Heart right ventricle (tissue), 2 donors: ENCODE data around the gene DBH.

DNA sequence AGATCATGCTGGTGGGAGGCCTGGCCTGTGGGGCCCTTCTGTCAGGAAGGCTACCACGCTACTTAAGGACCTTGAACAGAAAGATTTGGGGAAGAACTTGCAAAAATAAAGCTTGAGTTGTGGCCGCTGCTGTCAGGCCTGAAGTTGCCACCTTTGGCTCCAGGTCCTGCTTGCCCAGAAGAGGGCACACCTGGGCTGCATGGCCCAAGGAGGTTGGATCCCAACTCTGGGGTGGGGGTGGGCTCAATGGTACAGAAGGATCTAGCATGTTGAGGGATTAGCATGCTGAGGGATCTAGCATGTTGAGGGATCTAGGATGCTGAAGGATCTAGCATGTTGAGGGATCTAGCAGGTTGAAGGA is 20.9 kb downstream of the FAM163B start:
- PRO-cap, 2 experiments = no peak in any of the 2 experiments

GRCh38 chr9:133602131-133602680 is 7.0 kb downstream of the FAM163B start:
- PRO-cap, 2 experiments = no peak in any of the 2 experiments

DNA sequence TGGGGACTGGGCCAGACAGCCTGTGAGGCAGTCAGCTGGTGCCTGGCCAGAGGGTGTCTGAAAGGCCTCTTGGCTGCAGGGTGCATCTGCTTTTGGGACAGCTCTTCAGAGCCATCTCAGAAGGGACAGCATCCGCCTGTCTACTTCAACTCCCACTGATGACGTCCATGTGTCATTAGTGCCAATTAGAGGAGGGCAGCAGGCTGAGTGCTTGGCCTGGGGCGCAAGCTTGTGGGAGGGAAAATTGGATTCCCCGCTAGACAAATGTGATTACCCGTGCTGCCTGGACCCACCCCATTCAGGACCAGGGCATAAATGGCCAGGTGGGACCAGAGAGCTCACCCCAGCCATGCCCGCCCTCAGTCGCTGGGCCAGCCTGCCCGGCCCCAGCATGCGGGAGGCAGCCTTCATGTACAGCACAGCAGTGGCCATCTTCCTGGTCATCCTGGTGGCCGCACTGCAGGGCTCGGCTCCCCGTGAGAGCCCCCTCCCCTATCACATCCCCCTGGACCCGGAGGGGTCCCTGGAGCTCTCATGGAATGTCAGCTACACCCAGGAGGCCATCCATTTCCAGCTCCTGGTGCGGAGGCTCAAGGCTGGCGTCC is at the start of gene DBH:
TSS of gene DBH (plus strand) at position 341 of the 605 bp plus-strand sequence.
- PRO-cap, 2 experiments = no peak in any of the 2 experiments

- PRO-cap, 2 experiments = no peak in any of the 2 experiments
Measured at GRCh38 chr9:133788185-133788817, 50.1 kb upstream of the SARDH start.

GRCh38 chr9:133805453-133806270 is 67.5 kb upstream of the SARDH start:
- PRO-cap, 2 experiments = no peak in any of the 2 experiments

DNA sequence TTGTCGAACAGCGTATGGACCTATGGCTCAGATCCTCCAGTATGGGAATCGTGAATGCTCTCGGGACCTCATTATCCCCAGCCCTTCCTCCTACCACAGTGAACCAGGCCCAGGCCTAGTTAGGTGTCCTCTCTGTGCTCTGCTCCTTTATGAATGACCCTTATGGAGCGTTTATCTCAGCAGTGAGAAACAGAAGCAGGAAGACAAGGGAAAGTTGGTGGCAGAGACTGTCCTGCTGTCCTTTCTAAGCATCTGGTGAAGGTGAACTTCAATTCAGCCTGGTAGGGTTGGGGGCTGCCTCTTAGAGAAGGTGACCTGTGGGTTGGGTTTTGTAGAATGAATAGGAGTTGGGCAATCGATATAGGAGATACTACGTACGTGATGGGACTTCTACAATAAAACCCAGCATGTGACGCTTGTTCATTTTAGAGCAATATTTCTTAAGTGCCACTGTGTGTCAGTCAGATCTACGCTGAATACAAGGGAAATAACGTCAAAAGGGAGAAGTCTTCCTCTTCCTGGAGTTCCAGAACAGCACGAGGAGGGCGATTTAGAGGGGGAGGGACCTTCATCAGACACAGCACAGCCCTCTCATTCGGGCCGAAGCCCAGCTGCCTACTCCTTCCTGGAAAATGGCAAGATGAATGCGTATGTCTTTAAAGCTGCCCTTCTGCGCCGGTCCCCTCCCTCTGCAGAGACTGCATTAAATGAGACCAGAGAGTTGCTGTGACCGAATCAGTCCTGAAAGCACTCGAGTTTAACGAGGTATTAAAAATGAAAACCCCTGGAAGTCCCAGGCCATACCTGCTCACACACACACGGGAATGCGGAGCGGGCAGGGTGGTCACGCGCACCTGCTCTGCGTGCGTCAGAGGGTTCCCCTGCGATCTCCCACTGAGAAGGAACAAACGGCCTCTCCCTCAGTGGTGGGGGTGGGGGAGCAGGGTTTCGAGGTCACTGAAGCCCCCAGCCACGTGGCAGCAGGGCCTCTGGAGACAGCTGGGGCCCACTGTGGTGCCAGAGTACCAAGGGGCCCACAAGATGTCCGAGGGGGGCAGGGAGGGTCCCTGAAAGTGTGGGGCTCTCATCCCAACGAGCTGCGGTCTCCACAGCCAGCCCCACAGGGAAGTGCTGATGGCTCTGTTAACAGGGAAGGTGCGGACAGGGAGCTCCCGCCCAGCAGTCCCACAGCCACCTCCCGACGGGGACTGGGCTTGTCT is 85.3 kb upstream of the SARDH start:
- PRO-cap, 2 experiments = no peak in any of the 2 experiments

GRCh38 chr9:133844571-133845918 is 106.9 kb upstream of the SARDH start:
- PRO-cap, 2 experiments = peak in 2 of 2 experiments; most common plus-strand start chr9:133845618 (in 1); most common minus-strand start chr9:133845492 (in 2)

- PRO-cap, 2 experiments = no peak in any of the 2 experiments
Measured at GRCh38 chr9:133865366-133866246, 126.5 kb downstream of the VAV2 start.

GRCh38 chr9:133960250-133961150 is 31.6 kb downstream of the VAV2 start:
- PRO-cap, 2 experiments = peak in 1 of 2 experiments; most common minus-strand start chr9:133960609 (in 1)

- PRO-cap, 2 experiments = no peak in any of the 2 experiments
Measured at GRCh38 chr9:134129336-134129808, 6.5 kb upstream of the WDR5 start.

DNA sequence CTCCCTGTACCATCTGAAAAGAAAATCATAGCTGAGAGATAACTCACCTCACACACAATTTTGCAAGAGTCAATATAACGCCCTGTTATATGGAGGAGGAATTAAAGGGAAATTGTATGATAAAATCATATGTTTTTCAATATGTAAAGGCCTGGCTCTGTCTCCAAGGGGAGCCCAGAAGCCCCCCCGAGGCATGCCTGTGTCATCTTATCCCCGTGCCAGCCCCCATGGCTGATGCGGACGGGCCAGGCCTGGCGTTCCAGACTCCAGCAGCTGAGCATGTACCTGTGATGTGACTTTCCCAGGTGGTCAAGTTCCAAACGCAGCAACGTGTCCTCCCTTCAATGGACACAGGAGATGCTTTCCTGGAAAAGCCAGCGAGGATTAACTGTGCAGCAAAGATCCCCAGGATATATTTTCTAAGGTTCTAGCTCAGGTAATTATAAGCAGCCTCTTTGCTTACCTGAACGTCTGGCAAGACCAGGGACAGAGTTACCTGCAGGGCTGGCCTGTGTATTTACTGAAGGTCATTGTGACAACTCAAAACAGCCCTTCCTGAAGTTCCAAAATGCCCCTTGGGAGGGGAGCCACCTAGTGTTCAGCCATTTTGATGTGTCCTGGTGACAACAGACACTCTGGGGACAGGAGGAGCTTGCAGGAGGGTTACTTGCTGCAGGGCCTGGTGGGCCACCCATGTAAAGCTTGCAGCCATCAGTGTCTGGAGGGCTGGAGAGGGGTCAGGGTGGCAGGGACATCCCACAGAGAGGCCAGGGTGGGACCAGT is 81.7 kb downstream of the WDR5 start:
- PRO-cap, 2 experiments = no peak in any of the 2 experiments

DNA sequence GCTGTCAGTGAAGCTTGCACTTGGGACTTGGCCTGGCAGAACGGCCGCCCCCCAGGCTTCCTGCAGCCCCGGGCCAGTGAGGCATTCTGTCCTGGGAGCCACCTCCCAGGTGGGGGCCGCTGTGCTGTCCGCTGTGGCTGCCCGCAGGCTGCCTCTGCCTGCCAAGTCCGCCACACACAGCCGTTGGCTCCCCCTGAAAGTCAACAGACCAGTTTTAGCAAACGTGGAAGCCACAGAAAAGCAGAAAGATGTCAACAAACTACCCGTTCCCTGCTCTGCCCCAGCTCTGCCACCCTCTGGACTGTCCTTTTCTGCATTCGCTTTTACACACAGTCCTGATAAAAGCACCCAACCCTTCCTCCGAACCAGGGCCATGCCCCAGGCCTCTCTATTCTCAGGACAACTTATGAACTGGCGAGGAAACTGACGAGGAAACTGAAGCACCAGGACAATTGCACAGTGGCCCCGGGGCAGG is 39.6 kb upstream of the RXRA start:
- PRO-cap, 2 experiments = no peak in any of the 2 experiments

DNA sequence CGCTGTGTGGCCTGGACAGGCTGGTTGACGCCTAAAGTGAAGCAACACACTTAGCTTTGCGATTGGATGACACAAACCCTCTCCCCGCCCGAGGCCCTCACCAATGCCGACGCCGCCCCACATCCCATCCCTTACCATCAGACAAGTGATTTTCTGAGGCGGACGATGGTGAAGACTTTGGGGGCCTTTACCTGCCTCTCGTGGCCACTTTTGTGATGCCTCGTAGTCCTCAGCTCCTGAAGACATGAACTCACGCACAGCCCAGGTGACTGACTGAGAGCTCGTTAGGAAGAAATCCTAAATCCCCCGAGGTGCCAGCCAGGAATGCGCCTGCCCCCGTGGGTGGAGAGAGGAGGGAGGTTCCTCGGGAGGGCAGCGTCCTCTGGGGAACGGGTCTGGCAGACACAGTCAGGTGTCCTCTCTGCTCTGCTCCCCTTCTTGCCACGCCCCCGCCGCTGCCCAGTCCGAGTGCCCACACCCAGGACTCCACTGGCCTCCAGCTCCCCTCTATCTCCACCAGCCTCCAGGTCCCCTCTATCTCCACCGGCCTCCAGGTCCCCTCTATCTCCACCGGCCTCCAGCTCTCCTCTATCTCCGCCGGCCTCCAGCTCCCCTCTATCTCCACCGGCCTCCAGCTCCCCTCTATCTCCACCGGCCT is 30.9 kb upstream of the RXRA start:
- PRO-cap, 2 experiments = no peak in any of the 2 experiments

DNA sequence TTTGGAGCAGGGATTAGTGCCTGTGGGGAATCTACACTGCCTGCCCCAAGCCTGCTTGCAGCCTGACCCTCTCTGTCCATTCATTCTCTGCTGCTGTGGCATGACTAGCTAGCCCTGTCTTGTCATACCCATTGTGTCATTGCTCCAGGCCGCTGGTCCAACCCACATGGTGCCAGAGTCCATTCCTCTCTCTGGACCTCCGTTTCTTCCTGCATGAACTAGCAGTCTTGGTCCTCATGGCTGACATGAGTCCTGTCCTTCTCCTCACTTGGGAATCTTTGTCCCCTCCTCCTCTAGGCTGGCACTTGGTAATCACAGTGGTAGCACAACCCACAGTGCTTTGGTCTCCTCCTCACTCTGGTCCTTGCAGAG is 12.7 kb upstream of the RXRA start:
- PRO-cap, 2 experiments = no peak in any of the 2 experiments

DNA sequence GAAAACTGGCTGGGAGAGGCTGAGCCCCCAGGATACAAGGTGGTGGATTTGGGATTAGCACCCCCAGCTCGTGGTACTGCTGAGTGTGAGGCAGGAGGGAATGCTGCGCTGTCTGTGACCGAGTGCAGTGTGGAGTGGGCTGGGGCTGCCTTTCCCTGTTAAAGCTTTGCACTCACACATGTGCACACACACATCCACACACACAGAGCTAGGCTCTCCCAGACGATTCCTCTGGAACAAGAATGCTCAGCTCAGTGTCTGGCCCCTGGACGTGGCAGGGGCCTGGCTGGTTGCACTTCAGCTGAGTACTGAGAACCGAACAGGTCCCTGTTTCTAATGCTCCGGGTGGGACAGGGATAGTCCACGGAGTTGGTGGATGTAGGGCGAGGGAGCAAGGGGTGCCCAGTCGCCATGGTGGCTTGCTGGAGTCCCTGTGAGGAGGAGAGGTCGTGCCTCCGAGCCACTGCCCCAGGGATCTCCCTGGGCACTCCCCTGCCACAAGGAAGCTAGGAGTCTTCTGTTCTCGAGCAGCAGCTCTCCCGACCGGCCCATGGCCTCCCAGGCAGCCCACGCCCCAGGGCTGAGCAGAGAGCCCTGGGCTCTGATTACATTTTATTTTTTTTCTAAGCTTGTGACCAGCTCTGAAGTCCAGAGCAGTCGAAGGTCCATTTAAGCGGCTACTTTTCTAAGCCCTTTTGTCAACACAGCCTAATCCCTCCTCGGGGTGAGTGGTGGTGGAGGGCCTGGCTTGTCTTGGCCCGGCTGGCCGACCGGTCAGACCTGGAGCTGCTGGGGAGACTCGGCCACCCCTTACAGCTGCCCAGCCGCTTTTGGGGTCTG is 1.9 kb downstream of the RXRA start:
- PRO-cap, 2 experiments = peak in 1 of 2 experiments; most common minus-strand start position 131 of the sequence (in 1)

GRCh38 chr9:134339141-134340146 is 13.2 kb downstream of the RXRA start:
- PRO-cap, 2 experiments = no peak in any of the 2 experiments

- PRO-cap, 2 experiments = no peak in any of the 2 experiments
Measured at GRCh38 chr9:134366616-134367328, 40.5 kb downstream of the RXRA start.

GRCh38 chr9:134374341-134374973 is 48.2 kb downstream of the RXRA start:
- PRO-cap, 2 experiments = no peak in any of the 2 experiments

- PRO-cap, 2 experiments = no peak in any of the 2 experiments
Measured at GRCh38 chr9:134377629-134378539, 51.6 kb downstream of the RXRA start.

DNA sequence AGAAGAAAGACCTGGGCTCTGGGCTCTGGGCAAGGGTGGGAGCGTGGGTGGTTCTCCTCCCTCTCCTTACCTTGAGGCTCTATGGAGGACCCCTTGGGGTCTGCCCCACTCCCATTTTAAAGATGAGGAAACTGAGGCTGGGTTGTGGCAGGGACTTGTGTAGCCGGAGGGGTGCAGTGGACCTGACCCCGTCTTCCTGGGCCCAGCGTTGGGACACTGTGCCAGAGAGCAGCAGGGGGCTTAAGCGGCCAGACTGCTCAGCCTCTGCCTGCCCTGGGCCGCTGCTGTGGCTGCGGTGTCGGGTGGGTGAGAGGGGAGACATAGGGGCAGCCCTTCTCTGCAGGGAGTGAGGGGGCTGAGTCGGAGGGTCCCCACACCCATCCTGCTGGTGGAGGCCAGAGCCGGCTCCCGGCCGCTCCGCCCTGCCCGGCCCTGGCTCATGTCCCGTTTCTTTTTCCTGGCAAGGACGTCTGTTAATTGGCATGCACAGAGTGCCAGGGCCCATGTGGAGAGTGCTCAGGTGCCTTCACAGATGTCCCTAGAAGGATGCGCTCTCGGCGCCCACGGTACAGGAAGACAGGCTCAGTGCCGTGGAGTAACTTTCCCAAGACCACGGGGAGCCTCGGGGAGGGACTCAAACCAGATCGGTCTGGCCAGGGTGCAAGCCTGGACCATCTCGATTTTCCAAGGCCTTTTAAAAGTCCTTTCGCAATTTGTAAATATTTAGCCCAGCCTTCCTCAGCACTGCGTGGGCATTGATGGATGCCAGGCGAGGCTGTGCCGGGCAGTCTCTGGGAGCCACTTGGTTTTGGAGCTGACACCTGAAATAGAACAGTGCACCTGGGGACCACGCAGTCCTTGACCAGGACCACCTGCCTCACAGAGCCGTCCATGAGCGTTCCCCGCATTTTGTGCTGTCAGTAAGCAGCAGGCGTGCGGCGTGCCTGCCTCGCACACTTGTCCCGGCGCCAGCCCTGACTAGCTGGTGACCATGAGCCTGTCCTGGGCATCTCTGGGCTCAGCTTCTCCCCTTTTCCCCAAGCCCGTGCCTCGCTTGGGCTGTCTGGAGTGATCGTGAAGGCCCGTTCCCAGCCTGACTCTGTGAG is 60.9 kb downstream of the RXRA start:
- PRO-cap, 2 experiments = peak in 1 of 2 experiments; most common plus-strand start position 642 of the sequence (in 1); most common minus-strand start position 445 of the sequence (in 1)